Sigmoid colon (tissue), 4 donors: ENCODE results near the gene ANKRD26.

GRCh38 chr10:24008521-24009074 lies 200.3 kb upstream of the KIAA1217 start:
- PRO-cap: no peak
- RAMPAGE, long total RNA, 4 experiments: no peak in any of the 4 experiments

- PRO-cap: no peak
- RAMPAGE, long total RNA, 4 experiments: no peak in any of the 4 experiments
Measured at GRCh38 chr10:24115893-24116194, 93.1 kb upstream of the KIAA1217 start.

DNA sequence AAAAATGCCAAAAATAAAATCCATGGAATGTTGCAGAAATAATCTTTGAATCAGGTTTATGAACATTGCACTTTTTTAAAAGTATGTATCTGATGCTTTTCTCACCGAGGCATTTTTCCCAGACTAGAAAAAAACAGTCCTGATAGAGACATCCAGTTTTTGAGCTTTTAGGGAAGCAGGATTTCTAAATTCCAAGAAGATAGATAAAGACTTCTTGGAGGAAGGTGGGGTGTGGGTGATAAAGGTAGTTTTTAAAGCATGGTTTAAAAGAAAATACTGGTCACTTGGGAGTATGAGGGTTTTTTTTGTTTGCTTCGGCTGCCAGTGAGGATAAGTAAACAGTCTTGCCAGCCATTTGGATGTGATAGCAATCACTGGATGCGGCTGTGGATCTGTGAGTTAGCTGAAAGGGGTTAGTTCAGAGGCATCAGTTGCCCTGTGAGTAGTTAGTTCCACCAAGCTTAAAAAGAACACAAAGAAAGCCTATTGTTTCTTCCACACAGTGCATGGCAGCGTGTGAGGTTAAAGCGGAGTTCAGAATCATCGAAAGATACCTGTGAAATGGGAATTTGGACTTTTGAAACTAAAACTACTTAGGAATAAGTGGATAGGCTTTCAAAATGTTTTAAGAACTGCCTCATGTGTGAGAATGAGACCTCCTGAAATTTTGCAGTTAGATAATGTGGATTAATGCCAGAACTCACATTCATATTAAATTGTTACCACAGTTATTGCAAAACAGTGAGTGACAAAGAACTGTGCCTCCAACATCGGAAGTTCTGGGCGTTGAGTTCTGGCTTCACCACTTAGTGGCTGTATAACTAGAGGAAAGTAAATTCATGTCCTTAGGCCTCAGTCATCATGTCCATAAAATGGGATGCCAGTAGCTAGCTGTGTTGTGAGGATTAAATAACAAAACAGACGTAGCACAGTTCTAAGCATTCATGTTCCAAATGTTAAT lies 31.1 kb downstream of the KIAA1217 start:
- PRO-cap: no peak
- RAMPAGE, long total RNA, 4 experiments: no peak in any of the 4 experiments

- PRO-cap: no peak
- RAMPAGE, long total RNA, 4 experiments: no peak in any of the 4 experiments
Measured at GRCh38 chr10:24382890-24384381, 174.5 kb downstream of the KIAA1217 start.

DNA sequence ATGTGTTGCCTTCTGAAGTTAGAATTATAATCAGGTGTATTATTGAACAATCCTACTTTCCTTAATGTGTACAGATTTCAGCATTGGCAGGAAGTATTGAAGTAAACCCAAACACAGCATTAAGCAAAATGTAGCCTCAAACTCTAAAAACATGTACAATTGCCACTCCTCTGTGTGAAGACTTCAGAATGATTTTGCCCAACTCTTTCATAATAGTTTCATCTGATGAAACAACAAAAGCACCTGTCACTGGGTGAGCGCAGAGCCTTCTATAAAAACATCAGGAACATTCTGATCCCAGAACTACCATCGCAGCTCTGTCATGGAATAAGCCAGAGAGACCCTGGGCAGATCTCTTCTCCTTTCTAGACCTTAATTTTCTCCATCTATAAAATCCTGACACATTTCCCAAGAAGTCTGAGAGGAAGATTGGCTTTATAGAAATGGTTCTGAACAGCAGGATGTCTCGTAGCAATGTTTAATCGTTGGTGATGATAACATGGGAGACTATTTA lies 197.8 kb downstream of the KIAA1217 start:
- PRO-cap: no peak
- RAMPAGE, long total RNA, 4 experiments: no peak in any of the 4 experiments

DNA sequence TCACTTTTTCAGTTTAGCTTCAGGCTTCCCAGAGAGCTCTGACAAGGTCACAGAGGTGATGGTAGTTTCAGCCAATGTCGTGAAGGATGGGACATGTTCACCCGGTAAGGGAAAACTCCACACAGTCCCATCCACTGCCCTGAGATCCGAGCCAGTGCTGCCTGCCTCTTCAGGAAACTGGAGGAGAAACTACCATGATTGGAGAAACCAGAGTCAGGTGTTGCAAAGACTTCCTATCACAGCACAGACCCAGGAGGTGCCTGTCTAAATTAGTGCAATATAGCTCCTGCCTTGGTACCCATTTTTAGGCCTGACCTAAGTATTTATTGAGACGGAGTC lies 175.0 kb downstream of the ARHGAP21 start:
- PRO-cap: no peak
- RAMPAGE, long total RNA, 4 experiments: no peak in any of the 4 experiments

DNA sequence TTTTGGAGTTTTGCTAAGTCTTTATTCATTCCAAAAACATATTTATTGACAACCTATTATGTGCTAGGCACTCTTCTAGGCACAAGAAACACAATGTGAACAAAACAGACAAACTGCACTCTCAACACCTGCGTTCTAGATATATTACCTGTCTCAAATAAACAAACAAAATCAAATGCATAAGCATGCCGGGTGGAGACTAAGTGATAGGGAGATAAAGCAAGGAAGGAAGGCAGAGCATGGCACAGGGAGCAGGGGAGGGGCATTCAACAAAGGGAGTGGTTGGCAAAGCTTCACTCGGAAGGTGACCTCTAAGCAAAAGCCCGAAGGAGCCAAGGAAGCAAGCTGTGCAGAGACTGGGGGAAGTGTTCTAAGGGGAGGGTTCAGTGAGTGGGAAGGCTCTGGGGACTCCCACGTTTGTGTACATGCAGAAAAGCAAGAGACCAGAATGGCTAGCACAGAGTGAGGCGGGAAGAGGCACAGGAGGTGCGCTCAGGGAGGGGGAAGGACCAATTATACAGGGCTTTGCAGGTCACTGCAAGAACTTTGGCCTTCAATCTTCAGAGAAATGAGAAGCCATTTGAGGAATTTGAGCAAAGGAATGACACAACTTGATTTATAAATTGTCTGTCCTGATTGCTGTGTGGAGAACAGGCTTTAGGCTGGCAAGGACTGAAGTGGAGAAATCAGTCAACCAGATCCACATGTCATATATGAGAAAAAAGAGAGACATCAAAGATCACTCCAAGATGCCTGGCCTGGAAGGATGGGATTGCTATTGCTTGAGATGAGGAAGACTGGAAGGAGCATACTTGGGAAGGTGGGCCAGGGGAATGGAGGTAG lies 7.4 kb downstream of the ARHGAP21 start:
- PRO-cap: no peak
- RAMPAGE, long total RNA, 4 experiments: no peak in any of the 4 experiments

- PRO-cap: no peak
- RAMPAGE, long total RNA, 4 experiments: start-site peak on the minus strand in 1 of 4 experiments, at chr10:24723180-24723227 at its widest, 31 reads per replicate
Measured at GRCh38 chr10:24723020-24723575, 589 bp downstream of the ARHGAP21 start.

- PRO-cap: no peak
- RAMPAGE, long total RNA, 4 experiments: no peak in any of the 4 experiments
Measured at GRCh38 chr10:24873116-24873853, 79.1 kb downstream of the PRTFDC1 start.

GRCh38 chr10:25465677-25466465 lies 291.1 kb downstream of the GPR158 start:
- PRO-cap: no peak
- RAMPAGE, long total RNA, 4 experiments: no peak in any of the 4 experiments

DNA sequence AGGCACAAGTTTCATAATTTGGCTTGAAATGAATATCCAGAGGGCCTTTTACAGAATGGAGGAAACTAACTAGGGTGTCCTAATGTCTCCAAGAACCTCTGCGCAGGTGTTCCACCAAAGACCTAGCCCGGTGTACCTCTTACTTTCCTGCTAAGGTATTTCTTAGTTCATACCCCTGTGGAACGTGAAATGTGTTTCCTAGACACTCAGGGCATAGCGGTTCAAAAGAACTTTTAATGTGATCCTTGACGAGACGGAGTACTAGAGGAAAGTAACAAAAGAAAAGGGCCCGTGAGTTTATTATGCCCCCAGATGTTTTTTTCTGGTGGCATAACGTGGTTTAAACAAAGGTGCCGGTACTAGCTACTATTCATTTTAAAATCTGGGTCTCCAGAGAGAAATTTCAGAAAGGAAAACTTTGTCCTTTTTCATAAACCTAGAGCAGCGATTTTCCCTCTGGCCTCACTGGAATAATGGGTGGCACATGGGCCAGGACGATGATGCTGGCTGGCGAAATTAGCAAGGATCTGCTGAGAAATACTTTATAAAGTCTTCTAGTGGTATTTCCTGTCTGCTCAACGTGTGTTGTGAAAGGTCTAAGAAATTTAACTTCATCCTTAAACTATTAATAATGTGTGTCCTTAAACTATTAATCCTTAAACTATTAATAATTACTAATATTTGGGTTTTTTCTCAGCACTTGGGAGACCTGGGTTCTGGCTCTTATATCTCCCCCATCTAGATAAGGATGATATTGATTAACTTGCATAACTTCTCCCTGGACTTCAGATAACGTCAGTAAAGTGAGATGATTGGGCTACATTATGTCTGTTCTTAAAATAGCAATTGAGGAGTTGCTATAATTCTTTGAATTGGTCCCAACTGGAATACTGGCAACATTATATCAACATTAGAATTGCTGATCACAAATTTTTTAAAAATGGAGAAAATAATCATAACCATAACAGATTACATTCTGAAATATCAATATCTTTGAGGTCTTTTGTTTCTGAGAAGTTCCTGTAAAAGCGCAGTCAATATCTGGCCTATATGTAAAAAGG lies 1.6 kb downstream of the APBB1IP start:
- PRO-cap: no peak
- RAMPAGE, long total RNA, 4 experiments: no peak in any of the 4 experiments

DNA sequence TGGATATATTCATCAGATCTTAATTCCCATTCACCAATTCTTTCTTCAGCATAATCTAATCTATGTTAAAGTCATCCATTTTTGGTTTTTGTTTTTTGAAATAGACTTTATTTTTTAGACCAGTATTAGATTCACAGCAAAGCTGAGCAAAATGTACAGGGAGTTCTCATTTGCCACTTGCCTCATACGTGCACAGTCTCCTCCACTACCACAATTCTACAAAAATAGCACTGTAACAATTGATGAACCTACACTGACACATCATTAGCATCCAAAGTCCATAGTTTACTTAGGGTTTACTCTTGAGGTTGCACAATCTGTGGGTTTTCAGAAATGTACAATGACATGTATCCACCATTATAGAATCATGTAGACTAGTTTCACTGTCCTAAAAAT lies 125.9 kb upstream of the PDSS1 start:
- PRO-cap: no peak
- RAMPAGE, long total RNA, 4 experiments: no peak in any of the 4 experiments

- PRO-cap: no peak
- RAMPAGE, long total RNA, 4 experiments: no peak in any of the 4 experiments
Measured at GRCh38 chr10:26637369-26638047, 60.0 kb upstream of the PDSS1 start.

GRCh38 chr10:26859522-26860003 lies 1.2 kb downstream of the ABI1 start:
- PRO-cap: no peak
- RAMPAGE, long total RNA, 4 experiments: no peak in any of the 4 experiments

GRCh38 chr10:27099458-27100847 lies at the start of gene ANKRD26:
Gene ANKRD26, minus strand, starts transcription at chr10:27100494.
- PRO-cap: bidirectional peak, plus-strand start at chr10:27100596, minus-strand start at chr10:27100448
- RAMPAGE, long total RNA, 4 experiments: start-site peak on the minus strand in 4 of 4 experiments, at chr10:27100429-27100517 at its widest, 48 to 82 reads per replicate

- PRO-cap: no peak
- RAMPAGE, long total RNA, 4 experiments: no peak in any of the 4 experiments
Measured at GRCh38 chr10:27154186-27154274, 154 bp downstream of the YME1L1 start.

GRCh38 chr10:27240968-27241785 lies 580 bp upstream of the ACBD5 start:
- PRO-cap: no peak
- RAMPAGE, long total RNA, 4 experiments: no peak in any of the 4 experiments

DNA sequence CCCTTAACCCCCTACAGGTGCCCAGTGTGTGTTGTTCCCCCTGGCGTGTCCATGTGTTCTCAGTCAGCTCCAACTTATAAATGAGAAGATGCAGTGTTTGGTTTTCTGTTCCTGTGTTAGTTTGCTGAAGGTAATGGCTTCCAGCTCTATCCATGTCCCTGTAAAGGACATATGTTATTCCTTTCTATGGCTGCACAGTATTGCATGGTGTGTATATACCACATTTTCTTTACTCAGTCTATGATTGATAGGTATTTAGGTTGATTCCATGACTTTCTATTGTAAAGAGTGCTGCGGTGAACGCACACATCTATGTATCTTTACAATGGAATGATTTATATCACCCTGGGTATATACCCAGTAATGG lies 86.7 kb upstream of the ACBD5 start:
- PRO-cap: no peak
- RAMPAGE, long total RNA, 4 experiments: no peak in any of the 4 experiments

DNA sequence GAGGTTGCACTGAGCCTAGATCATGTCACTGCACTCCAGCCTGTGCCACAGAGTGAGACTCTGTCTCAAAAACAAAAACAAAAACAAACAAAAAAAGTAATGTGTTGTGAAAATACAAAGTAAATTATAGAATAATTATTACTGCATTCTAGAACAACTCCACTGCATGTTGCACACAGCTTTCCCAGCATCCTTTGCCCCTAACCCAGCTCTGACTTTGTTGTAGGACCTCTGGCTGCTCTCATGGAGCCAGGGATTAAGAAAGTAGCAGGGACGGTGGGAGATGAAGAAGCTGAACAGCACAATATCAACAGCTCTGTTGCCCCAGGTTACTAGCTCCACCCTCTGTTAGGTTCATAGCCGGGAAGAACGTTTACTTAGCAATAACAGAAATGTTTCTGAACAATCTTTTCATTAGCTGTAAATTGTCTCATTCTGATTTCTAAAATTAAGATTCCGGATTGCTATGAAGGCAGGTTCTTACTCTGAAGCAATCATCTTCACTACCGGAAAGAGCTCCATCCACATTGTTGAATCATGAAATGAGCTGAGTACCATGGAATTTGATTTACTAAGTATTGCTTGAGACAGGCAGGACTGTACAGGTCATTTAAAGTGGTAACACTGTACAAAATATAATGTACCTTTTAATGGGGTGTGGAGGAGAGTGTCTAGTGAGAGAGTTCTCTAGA lies 21.1 kb upstream of the RAB18 start:
- PRO-cap: no peak
- RAMPAGE, long total RNA, 4 experiments: no peak in any of the 4 experiments

DNA sequence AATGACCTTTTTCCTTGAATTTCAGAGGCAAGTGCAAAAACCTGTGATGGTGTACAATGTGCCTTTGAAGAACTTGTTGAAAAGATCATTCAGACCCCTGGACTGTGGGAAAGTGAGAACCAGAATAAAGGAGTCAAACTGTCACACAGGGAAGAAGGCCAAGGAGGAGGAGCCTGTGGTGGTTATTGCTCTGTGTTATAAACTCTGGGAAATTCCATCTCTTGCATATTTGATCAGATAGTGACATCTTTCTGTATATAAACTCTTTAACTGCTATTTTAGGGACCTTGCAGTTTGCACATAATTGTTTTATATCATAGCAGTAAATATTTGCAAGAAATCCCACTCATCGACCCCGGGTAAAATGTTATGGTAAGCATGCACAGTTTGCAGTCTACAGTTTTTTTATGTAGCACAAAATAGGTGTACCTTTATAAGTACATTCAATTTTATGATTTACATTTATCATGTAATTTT lies 33.8 kb downstream of the RAB18 start:
- PRO-cap: no peak
- RAMPAGE, long total RNA, 4 experiments: no peak in any of the 4 experiments